ENCODE measurements around a stretch of chr6.

- PRO-cap = no peak
Measured at GRCh38 chr6:170454859-170455185, 98.3 kb downstream of the PSMB1 start.

- PRO-cap = no peak
Measured at GRCh38 chr6:170459337-170460064, 93.6 kb downstream of the PSMB1 start.